Omental fat pad (tissue), 4 donors: ENCODE data around the genes TRMT11 and PTPRK.

GRCh38 chr6:125639624-125640160 is 109.7 kb upstream of the HEY2 start:
- PRO-cap, result no peak
- RAMPAGE, long total RNA, 4 experiments, result no peak in any of the 4 experiments

DNA sequence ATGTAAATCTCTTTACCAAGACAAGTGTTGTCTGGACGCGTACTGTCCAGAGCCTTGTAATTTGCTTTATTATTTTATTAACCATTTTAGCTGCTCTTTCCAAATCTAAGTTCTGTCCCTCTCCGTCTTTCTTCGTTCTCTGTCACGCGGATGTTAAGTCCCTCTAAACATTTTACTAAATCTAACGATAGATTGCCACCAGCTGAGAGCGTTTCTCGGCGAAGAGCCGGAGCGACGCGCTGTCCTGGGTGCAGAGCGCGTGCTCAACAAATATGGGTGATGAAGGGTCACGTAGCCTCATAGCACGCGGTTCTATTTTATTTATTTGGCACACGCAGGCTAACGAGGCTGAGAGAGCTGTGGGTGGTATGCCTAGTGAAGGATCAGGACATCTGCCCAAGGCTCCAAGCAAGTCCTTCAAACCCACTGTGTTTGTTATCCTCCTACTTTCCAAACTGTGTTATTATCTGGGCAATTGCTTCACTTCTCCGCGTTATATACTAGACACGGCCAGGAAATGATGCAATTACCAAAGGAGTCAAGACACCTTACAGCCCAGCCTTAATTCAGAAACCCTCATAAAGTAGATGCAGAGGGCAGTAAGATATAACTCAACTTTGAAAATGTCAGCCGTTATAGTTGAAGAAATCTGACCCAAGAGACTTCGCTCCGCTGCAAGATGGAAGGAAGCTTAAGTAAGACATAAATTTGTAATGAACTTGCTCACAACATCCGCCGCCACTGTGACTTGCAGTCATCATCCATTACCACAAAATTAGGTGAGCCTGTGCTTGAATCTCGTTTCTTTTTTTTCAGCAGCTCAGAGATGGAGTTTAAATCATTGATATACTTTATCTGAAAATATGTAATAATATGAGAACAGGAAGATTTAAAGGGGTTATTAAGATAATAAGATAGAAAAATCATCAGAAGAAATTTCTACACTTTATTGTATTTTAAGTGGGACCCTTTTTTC is 9.9 kb upstream of the NCOA7 start:
- PRO-cap, result unidirectional peak, minus-strand start at position 469 of the sequence
- RAMPAGE, long total RNA, 4 experiments, result start-site peak on the plus strand in 2 of 4 experiments, centred at positions 554 to 561 of the sequence, 30 to 59 reads per replicate; start-site peak on the minus strand in 4 of 4 experiments, centred at positions 247 to 448 of the sequence, 8 to 63 reads per replicate

- PRO-cap, result no peak
- RAMPAGE, long total RNA, 4 experiments, result no peak in any of the 4 experiments
Measured at GRCh38 chr6:125814918-125815604, 24.3 kb downstream of the NCOA7 start.

- PRO-cap, result no peak
- RAMPAGE, long total RNA, 4 experiments, result no peak in any of the 4 experiments
Measured at GRCh38 chr6:125827924-125828531, 37.3 kb downstream of the NCOA7 start.

GRCh38 chr6:125845041-125845586 is 54.4 kb downstream of the NCOA7 start:
- PRO-cap, result no peak
- RAMPAGE, long total RNA, 4 experiments, result no peak in any of the 4 experiments

- PRO-cap, result no peak
- RAMPAGE, long total RNA, 4 experiments, result no peak in any of the 4 experiments
Measured at GRCh38 chr6:125884894-125885352, 71.6 kb upstream of the HINT3 start.

DNA sequence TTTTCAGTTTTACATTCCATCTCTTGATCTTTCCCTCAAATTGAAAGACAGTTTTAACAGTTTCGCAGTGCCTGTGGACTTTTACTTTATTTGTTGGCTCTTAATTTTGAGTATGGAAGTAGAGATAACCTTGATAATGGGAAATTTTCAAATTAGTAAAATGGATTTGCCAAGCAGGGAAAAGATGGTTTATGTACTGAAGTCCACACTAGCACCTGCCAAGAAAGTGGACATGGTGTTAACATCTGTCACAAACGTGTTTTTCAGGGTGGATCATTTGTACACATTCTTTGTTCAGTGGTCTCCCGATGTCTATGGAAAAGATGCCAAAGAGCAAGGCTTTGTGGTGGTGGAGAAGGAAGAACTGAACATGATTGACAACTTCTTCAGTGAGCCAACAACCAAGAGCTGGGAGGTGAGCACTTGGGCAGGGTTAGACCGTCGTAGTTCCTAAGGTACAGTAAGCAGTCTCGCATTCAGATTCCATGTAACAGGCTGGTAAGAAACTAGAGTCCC is 41.4 kb upstream of the HINT3 start:
- PRO-cap, result no peak
- RAMPAGE, long total RNA, 4 experiments, result no peak in any of the 4 experiments

- PRO-cap, result no peak
- RAMPAGE, long total RNA, 4 experiments, result start-site peak on the plus strand in 3 of 4 experiments, at chr6:125986428-125986683 at its widest, 99 to 649 reads per replicate
Measured at GRCh38 chr6:125986044-125987021, at the start of gene TRMT11. TSS of gene TRMT11 (plus strand) at chr6:125986540.

DNA sequence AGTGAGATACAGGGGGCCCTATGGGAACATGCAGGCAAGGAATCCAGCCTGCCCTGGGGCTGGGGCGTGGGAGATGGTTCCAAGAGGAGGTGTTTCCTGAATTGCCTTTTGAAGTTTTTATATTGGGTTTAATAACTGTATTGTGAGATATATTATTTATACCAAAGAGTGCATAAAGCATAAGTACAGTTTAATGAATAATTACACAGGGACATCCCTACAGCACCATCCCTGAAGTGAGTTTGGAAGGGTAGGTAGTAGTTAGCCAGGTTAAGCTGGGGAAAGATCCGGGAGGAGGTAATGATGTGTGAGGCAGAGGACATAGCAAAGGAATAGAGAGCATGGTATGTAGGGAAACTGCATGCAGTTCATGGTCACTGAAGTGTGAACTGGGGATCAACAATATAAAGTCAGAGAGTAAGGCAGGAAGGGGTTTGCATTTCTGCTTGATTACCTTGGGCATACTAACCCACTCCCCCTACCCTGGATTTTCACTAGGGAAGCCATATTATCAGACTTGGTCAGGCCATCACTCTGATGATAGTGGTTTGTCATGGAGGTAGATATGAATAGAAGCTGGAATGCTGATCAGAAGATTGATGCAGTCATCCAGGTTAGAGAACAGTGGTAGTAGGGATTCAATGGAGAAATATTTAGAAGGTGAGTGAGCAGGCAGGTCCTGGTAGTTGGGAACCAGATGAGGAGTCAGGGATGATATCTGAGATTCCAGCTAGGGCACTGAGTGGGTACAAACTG is 64.8 kb downstream of the TRMT11 start:
- PRO-cap, result no peak
- RAMPAGE, long total RNA, 4 experiments, result no peak in any of the 4 experiments

- PRO-cap, result no peak
- RAMPAGE, long total RNA, 4 experiments, result no peak in any of the 4 experiments
Measured at GRCh38 chr6:126054203-126055131, 68.1 kb downstream of the TRMT11 start.

DNA sequence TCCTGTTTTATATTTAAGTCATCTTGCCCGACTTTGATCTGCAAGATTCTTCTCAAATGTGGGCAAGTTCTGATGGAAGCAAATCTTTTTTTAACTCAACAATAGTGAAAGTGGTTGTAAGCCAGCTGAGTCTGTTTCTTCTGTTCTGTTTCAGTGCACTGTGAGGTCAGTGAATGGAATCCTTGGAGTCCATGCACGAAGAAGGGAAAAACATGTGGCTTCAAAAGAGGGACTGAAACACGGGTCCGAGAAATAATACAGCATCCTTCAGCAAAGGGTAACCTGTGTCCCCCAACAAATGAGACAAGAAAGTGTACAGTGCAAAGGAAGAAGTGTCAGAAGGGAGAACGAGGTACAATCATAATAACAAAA is 36.6 kb downstream of the RSPO3 start:
- PRO-cap, result no peak
- RAMPAGE, long total RNA, 4 experiments, result no peak in any of the 4 experiments

- PRO-cap, result no peak
- RAMPAGE, long total RNA, 4 experiments, result no peak in any of the 4 experiments
Measured at GRCh38 chr6:127483253-127483756, 24.1 kb upstream of the KIAA0408 start.

DNA sequence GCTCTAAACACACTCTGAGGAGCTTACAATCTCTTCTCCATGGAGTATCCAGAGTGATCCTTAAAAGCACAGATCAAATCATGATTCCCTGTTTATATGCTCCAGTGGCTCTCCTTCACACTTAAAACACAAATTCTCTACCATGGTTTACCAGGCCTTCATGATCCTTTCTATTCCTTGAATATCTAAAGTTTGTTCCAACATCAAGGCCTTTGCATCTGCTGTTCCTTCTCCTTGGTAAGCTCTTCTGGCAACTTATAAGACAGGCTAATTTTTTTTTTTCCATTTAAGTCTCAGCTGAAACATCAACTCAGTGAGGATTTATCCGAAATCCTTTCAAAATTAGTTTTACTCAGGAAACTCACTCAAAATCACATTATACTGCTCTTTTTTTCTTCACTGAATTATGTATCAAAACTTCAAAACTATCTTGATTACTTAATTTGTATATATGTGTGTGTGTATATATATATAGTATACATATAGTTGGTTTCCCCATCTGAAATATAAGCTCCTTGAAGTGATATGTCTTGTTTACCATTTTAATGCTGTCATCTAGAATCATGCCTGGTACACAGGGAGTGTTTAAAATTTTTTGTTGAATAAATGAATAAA is 143.6 kb upstream of the THEMIS start:
- PRO-cap, result no peak
- RAMPAGE, long total RNA, 4 experiments, result start-site peak on the minus strand in 1 of 4 experiments, centred at position 265 of the sequence, 6 reads per replicate

DNA sequence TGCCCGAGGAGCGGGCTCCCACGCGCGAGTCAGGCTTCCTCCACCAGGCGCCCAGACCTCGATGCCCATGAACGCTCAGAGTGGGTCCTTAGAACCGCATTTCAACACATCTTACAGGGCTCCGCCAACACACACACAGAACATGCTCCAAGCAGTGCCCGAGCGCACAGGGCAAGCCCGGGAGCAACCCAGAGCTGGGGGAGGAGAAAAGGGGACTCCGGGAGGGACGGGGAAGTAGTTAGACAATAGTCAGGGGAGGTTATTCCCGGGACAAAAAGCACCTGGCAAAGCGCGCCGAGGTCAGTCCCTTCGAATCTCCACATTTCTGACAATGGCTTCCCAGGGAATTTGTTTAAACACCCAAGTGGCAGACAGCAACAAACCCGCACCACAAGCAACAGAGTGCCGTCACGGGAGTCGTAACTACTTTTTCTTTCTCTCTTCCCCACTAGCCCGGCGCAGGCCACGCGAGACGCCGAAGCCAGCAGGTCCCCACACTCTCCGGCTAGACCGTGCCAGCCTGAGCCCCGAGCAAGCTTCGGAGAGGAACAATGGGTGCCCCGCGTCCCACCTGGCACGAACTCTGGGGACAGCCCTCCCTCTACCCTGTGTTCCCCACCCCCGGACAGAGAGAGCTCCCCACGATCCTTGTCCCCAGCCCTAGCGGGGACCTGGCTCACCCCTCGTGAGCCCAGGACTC is 725 bp downstream of the PTPRK start:
- PRO-cap, result no peak
- RAMPAGE, long total RNA, 4 experiments, result no peak in any of the 4 experiments

GRCh38 chr6:128520224-128520941 is at the start of gene PTPRK:
TSS of gene PTPRK (minus strand) at chr6:128520599.
- PRO-cap, result no peak
- RAMPAGE, long total RNA, 4 experiments, result start-site peak on the minus strand in 4 of 4 experiments, at chr6:128520573-128520607 at its widest, 118 to 182 reads per replicate

DNA sequence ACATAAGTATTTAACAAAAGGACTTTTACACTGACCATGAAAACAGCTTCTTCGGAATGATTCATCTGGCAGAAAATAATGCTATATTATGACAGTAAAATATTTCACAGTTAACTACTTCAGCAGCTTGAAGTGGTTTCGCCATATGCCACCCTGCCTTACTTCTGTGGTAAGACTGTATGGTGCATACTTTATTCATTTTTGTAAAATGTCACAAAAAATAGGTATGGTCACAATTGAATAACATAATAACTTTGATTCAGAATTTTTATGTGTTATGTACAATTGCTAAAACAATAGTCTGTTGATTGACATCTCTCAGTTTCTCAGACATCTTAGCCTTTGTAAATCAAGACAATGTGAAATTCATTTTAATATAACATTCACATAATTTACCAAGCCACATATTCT is 981 bp upstream of the PTPRK start:
- PRO-cap, result no peak
- RAMPAGE, long total RNA, 4 experiments, result no peak in any of the 4 experiments

DNA sequence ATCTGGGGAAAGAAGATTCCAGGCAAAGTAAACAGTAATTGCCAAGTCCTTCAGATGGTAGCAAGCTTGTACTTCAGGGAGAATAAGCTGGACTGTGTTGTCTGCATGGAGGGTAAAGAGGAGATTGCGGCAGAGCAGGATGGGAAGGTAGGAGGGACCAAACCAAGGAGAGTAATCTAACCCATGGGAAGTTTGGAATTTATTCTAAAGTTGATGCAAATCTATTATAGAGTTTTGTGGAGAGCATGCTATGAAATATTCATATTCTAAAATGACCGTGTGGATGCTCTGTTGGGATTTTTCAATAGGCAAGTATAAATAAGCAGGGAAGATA is 164.4 kb upstream of the LAMA2 start:
- PRO-cap, result no peak
- RAMPAGE, long total RNA, 4 experiments, result no peak in any of the 4 experiments

DNA sequence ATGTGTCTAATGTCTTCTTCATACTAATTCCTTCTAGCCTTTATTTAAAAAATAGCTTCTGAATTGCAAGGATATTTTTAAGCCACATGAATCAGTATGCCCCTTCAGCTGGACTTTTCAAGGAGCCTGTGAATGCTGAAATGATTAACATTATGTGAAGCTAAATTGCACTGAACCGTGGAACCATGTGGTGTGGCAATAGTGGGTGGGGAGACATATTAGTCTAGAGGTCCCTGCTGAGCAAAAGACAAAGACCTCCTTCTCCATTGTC is 237.9 kb downstream of the LAMA2 start:
- PRO-cap, result no peak
- RAMPAGE, long total RNA, 4 experiments, result no peak in any of the 4 experiments

GRCh38 chr6:129134504-129135065 is 251.6 kb downstream of the LAMA2 start:
- PRO-cap, result no peak
- RAMPAGE, long total RNA, 4 experiments, result no peak in any of the 4 experiments

DNA sequence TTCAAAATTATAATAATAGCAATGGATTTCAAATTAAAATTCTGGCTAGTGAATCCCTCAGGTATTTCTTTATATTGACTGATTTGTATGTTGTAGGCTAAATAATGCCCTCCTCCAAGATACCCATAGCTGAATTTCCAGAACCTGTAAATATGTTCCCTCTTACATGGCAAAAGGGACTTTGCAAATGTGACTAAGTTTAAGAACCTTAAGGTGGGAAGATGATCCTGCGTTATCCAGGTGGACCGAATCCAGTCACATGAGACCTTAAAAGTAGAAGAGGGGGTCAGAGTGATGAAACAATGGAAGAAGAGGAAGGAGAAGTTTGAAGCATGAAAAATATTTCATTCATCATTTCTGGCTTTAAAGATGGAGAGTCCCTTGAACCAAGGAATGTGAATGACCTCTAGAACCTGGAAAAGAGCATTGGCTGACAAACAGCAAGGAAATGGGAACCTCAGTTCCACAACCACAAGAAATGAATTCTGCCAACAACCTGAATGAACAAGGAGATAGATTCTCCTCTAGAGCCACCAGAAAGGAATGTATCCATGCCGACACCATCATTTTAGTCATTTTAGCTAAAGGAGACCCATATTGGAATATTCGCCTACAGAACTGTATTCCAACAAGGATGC is 349.7 kb downstream of the LAMA2 start:
- PRO-cap, result no peak
- RAMPAGE, long total RNA, 4 experiments, result no peak in any of the 4 experiments